Right lobe of liver (tissue), 4 donors: ENCODE data around the genes SMIM44 and SHD.

DNA sequence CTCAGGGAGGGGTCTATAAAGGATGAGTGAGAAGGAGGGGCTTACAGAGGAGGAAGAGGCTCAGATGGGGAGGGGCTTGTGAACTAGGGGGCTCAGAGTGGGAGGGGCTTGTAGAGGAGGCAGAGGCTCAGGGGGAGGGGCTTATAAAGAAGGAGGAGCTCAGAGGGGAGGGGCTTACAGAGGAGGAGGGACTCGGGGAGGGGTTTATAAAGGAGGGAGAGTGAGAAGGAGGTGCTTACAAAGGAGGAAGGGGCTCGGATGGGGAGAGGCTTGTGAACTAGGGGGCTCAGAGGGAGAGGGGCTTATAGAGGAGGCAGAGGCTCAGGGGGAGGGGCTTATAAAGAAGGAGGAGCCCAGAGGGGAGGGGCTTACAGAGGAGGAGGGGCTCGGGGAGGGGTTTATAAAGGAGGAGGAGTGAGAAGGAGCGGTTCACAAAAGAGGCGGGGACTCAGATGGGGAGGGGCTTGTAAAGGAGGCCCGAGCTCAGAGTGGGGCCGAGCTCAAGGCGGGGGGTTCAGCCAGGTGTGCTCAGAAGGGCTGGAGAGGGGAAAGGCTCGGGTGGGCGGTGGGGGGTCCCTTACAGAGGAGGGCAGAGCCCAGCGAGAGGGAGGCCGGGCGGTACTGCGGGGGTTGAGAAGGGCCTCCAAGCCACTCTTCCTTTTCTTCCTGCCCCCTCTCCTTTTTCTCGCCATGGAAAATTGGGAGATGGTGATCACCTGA is 535 bp downstream of the SMIM24 start:
- PRO-cap, 4 experiments = no peak in any of the 4 experiments
- RAMPAGE, long total RNA, 2 experiments = no peak in any of the 2 experiments

DNA sequence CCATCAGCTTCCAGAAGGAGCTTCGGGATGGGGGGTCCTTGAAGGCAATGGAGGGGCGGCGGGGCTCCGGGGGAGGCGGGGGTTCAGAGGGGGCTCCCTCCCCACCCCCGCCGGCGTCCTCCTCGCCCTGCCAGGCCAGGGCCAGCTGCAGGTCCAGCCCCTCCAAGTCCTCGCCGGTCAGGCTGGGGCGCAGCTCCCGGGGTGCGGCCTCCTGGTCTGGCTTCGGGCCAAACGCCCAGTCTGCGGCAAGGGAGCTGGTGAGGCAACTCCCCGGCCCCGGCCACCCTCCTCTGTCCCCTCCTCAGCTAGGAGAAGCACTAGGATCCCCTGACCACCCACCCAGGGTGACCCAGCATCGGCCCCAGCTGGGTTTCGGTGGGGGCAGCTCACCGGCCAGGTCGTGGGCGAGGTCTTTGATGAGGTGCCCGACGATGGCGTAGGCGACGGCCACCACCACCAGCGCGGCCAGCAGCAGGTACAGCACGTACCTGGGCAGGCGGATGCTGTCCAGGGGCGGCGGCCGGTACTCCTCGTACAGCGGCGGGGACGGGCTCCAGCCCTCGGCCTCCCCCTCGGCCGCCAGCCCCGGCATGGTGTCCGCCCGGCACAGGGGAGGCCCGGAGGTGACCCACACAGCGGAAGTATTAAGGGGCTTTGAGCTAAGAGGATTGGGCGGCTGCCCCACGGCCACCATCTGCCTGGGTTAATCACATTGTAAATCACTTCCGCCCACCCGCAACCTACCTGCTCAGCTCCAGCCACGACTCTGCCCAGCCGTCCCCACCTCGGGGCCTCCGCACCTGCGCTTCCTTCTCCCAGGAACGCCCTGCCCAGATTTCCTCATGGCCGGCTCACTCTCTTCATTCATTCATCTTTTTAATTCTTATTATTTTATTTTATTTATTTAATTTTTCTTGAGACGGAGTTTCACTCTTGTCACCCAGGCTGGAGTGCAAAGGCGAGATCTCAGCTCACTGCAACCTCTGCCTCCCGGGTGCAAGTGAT is at the start of gene SMIM44:
SMIM44 (minus strand) TSS at position 630 of the 1,005 bp plus-strand sequence.
- PRO-cap, 4 experiments = no peak in any of the 4 experiments
- RAMPAGE, long total RNA, 2 experiments = no peak in any of the 2 experiments

DNA sequence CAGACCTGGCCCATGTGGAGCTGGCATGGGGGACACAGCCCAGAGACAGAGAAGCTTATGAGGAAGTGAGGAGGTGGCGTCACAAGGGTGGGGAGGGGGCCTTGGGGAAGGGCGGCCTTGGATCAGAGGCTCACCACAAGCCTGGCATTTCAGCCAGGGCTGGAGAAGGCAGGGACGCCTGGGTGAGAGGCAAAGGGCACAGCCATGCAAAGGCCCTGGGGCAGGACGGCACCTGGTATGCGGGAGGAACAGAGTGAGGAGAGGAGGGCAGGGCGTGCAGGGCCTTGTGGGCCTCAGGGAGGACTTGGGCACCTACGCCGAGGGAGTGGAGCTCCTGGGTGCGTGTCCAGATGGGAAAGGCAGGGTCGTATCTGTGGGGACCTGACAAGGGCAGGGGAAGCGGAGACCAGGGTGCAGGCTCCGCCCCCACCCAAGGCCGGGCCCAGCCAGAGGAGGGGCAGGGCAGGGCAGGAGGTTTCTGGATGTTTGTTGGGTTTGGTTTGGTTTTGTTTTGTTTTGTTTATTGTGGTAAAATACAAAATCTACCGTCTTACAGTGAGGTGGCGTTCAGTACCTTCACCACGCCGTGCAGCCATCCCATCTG is 1.1 kb upstream of the TEKTIP1 start:
- PRO-cap, 4 experiments = peak in 1 of 4 experiments; most common plus-strand start position 395 of the sequence (in 1); most common minus-strand start position 363 of the sequence (in 1)
- RAMPAGE, long total RNA, 2 experiments = no peak in any of the 2 experiments

DNA sequence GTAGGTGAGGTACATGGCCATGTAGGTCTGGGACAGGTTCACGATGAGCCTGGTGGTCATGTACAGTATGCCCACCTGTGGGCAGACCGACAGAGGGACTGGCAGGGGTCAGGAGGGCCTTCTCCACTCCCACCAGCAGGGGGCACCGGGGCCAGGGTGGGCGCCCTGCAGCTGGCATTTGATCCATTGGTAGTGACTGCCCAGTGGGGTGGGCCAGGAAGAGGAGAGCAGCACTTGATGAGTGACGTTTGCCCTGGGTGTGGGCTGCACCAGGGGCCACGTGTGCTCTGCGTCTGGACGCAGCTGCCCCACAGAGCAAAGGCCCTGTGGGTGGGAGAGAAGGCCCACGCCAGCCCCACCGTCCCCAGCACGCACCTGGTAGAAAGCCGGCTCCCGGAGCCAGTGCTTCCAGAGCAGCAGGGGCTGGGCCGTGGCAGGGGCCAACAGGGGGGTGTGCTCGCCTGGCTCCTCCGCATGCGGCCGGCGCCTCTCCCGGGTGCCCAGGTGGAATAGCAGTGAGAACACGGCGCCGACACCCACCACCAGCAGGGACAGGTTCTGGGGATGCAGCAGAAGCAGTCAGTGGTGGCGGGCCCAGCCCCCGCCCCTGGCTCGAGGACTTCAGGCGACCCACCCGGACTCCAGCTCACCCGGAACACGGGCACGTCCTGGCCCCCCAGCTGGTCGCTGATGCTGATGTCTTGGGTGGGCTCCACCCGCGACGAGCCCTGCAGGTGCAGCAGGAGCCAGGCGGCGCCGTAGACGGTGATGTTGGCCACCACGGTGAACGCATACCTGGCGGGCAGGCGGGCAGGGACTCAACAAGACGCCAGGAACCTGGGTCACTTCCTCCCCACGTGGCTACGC is 8.7 kb downstream of the TEKTIP1 start:
- PRO-cap, 4 experiments = no peak in any of the 4 experiments
- RAMPAGE, long total RNA, 2 experiments = no peak in any of the 2 experiments

- PRO-cap, 4 experiments = peak in 2 of 4 experiments; most common plus-strand start chr19:3607247 (in 2); most common minus-strand start chr19:3607127 (in 1)
- RAMPAGE, long total RNA, 2 experiments = no peak in any of the 2 experiments
These were observed 320 bp upstream of the TBXA2R start for GRCh38 chr19:3607035-3607355.

- PRO-cap, 4 experiments = peak in 3 of 4 experiments; most common plus-strand start chr19:3613099 (in 1); most common minus-strand start chr19:3612961 (in 3)
- RAMPAGE, long total RNA, 2 experiments = no peak in any of the 2 experiments
These were observed 6.2 kb upstream of the TBXA2R start for GRCh38 chr19:3612849-3613301.

DNA sequence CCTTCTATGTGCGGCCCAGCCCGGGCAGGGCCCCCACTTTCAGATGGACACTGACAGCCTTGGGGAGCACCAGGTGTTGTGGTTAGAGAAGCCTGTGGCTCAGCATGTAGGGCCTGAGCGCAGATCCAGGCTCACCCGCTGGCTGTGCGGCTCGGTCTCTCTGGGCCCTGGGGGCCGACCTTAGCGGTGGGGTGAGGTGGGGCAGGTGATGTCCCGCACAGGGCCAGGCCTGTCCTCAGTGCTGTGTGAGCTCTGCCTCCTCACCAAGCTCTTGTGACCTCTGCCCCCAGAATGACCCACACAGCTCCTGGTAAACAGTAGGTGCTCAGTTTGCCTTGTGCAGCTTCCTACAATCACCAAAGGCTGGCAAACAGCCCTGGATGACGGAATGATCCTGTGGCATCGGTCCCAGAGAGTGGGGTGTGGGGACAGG is 18.0 kb upstream of the CACTIN start:
- PRO-cap, 4 experiments = peak in 2 of 4 experiments; most common plus-strand start position 240 of the sequence (in 2); most common minus-strand start position 237 of the sequence (in 1)
- RAMPAGE, long total RNA, 2 experiments = no peak in any of the 2 experiments

DNA sequence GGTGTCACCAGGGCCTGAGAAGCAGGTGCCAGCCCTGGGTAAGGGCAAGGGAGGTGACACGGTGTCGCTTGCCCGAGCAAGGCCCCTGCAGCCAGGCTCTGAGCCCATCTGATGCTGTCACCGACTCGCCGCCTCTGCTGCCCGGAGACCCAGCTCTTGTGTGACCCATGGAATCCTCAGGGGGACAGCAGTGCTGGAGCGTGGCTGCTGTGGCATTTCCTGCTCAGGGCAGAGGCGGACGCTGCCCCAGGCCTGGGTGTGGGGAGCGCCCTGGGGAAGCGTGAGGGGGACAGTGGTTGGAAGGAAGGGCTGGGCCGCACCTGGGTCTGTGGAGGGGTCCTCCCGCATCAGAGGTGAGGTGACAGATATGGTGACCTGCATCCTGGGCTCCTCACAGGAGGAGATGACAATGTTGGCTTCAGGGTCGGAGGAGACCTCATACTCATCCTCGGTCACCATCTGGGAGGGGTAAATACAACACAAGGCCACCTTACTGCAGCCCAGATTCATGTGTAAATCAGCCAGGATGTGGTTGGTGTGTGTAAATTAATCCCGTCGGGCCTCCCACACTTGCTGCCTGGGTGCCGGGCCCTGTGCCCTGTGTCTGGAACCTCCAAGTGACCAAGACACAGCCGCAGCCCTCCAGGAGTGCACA is 27.4 kb upstream of the MATK start:
- PRO-cap, 4 experiments = no peak in any of the 4 experiments
- RAMPAGE, long total RNA, 2 experiments = no peak in any of the 2 experiments

DNA sequence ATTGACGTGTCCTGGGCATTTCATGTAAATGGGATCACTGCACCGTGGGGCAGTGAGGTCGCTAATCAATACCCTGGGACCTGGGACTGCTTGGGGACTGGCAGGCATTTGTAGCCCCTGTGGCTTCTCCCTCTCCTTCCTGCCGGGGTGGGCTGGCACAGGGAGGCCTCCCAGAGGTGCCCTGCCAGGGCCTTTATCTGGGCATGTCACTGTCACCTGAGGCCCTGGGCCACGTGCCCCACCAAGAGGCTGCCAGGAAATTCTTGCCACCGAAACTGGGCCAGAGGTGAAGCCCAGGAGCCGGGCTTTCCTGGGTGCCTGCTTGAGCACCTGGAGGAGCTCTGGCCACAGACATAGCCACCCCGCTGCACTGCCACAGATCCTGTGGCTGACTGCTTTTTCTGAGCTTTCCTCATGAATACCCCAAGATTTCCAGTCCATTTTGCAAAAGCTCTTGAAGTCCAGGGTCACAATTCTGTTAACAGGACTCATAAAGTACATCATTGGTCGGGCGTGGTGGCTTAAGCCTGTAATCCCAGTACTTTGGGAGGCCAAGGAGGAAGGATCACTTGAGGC is 1.7 kb upstream of the NMRK2 start:
- PRO-cap, 4 experiments = no peak in any of the 4 experiments
- RAMPAGE, long total RNA, 2 experiments = no peak in any of the 2 experiments

DNA sequence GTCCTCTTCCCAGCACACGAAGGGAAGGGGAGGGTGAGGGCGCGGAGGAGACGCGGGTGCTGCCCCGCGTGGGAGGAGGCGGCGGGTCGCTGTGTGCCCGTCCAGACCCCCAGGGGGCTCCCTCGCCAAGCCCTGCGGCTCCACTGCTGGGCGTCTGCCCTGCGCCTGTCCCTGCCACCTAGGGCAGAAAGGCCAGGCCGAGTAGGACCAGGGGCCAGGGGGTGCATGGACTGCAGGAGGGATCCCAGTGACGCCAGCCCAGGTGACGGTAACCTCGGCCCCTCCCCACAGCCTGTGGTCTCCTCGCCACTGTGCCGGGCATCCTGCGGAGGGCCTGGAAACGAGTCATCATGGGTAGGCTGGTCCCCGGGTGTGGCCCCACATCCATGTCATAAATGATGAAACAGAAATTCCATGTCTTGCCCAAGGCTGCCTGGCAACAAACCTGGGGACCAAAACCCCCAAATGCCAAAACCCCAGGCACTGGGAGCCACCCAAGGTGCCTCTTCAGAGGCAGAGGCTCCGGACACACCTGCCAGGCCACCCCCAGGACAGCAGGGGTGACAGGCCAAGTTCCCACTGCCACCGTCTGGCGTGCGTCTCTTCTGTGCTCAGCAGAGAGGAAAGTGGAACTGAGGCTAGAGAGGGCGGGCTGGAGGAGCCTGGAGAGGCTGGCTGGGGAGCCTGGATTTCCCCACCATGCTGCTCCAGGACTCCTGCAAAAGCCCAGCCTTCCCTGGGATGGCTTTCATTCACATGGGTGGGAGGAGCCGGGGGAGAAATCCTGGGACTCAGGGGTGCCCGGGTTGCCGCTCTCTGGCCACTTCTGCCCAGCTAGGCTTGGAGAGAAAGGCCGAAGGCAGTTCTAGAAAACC is 20.8 kb downstream of the MAP2K2 start:
- PRO-cap, 4 experiments = no peak in any of the 4 experiments
- RAMPAGE, long total RNA, 2 experiments = no peak in any of the 2 experiments

GRCh38 chr19:4278723-4280002 is at the start of gene SHD:
TSS of gene SHD (plus strand) at chr19:4279266.
- PRO-cap, 4 experiments = peak in 3 of 4 experiments; most common plus-strand start chr19:4279069 (in 3); most common minus-strand start chr19:4279056 (in 1)
- RAMPAGE, long total RNA, 2 experiments = no peak in any of the 2 experiments

- PRO-cap, 4 experiments = peak in 1 of 4 experiments; most common plus-strand start chr19:4448898 (in 1)
- RAMPAGE, long total RNA, 2 experiments = no peak in any of the 2 experiments
These were observed 9.2 kb downstream of the UBXN6 start for GRCh38 chr19:4448125-4449025.

GRCh38 chr19:4502837-4503768 is 15.2 kb downstream of the PLIN4 start:
- PRO-cap, 4 experiments = peak in 1 of 4 experiments; most common minus-strand start chr19:4503429 (in 1)
- RAMPAGE, long total RNA, 2 experiments = start-site peak on the minus strand in 1 of 2 experiments, at chr19:4503058-4503192 at its widest, 50 reads per replicate

GRCh38 chr19:4525518-4526094 is 7.3 kb upstream of the PLIN4 start:
- PRO-cap, 4 experiments = peak in 3 of 4 experiments; most common minus-strand start chr19:4525812 (in 2)
- RAMPAGE, long total RNA, 2 experiments = no peak in any of the 2 experiments

- PRO-cap, 4 experiments = no peak in any of the 4 experiments
- RAMPAGE, long total RNA, 2 experiments = no peak in any of the 2 experiments
These were observed 2.8 kb upstream of the LRG1 start for GRCh38 chr19:4542671-4543084.

DNA sequence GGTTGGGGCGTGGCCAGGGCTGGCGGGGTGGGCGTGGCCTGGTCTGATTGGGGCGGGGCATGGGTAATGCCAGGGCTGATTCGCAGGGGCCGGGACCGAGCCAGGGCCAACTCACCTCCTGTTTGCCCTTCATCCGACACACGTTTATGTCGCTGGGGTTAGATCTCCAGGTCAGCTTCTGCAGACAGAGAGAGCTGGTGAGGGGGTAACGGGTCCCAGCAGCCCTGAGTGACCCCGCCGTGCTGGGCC is 2.7 kb downstream of the SEMA6B start:
- PRO-cap, 4 experiments = no peak in any of the 4 experiments
- RAMPAGE, long total RNA, 2 experiments = no peak in any of the 2 experiments

GRCh38 chr19:4567152-4567879 is 7.8 kb upstream of the SEMA6B start:
- PRO-cap, 4 experiments = no peak in any of the 4 experiments
- RAMPAGE, long total RNA, 2 experiments = no peak in any of the 2 experiments

GRCh38 chr19:4968015-4968360 is 925 bp upstream of the KDM4B start:
- PRO-cap, 4 experiments = no peak in any of the 4 experiments
- RAMPAGE, long total RNA, 2 experiments = no peak in any of the 2 experiments

DNA sequence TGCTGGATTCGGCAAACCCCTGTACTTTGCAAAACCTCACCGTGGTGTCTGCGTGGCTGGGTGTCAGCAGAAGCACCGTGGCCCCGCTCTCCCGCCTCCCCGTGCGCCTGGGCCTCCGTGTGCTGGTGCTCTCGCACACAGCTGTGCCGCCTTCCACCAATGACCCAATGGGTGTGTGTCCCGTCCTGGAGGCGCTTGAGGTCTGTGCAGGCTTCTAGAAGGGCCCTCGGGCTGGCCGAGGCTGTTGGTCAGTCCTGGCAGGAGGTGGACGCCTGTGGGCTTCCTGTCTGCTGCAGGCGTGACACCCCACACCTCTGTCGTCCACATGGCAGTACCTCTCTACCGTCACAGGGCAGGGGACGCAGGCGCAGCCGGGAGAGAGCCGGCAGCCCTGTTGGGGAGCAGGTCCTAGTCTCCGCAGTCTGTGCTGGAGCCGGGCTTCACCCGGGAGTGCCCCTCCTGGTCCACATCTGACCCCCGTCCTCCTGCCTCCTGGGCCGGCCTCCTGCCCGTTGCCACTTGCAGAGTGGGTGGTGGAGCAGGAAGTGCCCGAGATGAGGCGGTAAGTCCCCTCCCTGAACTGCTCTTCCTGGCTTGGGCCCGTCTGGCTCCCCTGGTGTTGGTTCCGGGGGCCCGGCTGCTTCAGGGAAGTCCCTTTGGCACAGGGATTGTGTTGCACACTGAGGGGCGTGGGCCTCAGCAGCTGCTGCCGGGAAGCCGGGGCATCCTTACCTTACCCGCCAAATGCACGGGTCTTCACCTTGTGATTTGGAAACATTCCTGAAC is 105.9 kb downstream of the KDM4B start:
- PRO-cap, 4 experiments = peak in 1 of 4 experiments; most common plus-strand start position 518 of the sequence (in 1); most common minus-strand start position 528 of the sequence (in 1)
- RAMPAGE, long total RNA, 2 experiments = no peak in any of the 2 experiments

- PRO-cap, 4 experiments = peak in 1 of 4 experiments; most common plus-strand start chr19:5078808 (in 1); most common minus-strand start chr19:5078736 (in 1)
- RAMPAGE, long total RNA, 2 experiments = no peak in any of the 2 experiments
These were observed 109.4 kb downstream of the KDM4B start for GRCh38 chr19:5077947-5079117.